SUDHL5 (cell line): ENCODE measurements around the gene ZBTB8B.

GRCh38 chr1:31830653-31831106, 14.9 kb upstream of the SPOCD1 start:
- PRO-cap, result no peak

GRCh38 chr1:31903786-31903998, 34.5 kb downstream of the PTP4A2 start:
- PRO-cap, result no peak

GRCh38 chr1:32008986-32009544, 4.6 kb upstream of the KHDRBS1 start:
- PRO-cap, result no peak

DNA sequence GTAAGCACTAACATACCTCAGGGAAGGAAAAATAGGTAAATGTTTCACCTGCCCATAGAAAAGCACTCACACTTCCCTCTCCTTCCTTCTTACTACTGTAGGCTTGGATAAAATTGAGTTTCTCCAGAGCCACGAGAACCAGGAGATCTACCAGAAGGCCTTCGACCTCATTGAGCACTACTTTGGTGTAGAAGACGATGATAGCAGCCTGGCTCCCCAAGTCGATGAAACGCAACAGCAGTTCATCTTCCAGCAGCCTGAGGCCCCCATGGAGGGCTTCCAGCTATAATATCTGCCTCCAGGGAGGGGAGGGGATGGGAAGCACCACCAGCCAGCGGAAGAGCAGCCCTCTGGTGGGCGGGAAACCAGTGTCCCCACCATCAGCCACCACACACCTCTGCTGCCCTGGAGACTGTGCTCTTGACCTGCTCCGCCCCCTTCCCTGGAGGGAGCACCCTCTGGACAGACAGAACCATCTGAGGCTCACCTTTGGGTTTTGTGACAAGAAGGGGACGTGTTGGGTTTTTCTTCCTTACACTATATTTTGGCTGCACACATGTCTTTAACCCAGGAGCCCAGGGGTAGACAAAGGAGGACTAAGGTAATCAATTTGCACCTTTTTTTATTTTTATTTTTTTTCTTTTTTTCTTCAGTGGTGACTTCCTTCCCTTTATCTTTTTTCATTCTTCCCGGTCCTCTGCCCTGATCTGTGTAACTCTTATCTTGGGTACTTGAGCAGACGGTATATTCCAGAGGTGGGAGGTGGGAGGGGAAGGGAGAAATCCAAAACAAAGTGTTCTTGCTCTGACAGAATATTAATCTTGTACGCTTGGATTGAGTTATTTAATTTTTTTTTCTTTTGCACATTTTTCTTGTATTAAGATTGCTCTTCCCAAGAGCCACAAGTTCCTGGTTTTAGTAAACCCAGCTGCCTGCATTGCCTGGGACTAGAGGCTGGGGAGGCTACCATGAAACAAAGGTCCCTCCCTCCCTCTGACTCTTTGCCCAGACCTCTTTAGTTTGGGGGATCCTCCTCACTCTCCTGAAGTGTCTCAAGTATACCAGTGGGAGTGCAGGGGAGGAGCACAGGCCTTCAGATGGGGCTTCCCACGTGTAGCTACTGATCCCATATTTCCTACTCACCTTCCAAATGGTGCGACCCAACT, 8.5 kb upstream of the TXLNA start:
- PRO-cap, result no peak

DNA sequence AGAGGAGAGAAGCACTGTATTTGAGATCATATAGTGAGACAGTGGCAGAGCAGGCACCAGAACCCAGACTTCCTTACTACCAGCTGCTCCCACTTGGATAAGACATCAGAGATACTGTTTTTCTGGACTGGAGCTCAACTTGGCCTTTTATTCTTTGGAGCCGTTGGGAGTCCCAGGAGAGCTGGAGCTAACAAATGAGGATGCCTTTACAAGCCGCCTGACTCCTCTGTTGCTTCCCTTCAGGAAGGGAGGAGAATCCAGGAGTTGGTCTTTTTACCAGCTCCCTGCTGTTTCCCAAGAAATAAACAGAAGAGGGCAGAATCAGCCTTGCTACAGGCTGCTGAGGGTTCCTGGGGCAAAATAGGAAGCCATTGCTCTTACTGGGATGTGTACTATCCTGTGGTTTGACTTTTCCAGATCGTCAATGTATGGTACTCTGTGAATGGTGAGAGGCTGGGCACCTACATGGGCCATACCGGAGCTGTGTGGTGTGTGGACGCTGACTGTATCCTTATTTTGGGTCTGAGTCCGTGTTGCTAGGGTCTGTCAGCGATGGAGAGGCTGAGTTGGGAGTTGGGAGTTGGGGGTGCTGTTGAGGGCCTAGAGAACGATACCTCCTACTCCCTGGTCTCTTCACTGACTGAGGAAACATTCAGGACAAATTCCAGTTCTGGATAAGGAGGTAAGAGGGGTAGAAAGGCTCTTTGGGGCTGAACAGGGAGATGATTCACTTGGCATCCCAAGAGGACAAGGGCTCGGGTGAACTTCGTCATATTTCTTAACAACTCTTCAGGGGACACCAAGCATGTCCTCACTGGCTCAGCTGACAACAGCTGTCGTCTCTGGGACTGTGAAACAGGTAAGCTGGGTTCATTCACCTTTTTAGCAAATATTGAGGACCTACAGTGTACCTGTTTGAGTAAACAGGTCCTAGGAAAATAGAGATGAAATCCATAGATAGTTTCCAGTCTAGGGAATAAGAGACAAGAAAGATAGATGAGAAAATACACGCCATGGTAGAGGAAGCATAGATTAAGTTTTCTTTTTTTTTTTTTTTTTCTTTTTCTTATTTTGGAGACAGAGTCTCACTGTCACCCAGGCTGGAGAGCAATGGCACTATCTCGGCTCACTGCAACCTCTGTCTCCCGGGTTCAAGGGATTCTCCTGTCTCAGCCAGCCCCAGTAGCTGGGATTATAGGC, 1.8 kb downstream of the EIF3I start:
- PRO-cap, result no peak

DNA sequence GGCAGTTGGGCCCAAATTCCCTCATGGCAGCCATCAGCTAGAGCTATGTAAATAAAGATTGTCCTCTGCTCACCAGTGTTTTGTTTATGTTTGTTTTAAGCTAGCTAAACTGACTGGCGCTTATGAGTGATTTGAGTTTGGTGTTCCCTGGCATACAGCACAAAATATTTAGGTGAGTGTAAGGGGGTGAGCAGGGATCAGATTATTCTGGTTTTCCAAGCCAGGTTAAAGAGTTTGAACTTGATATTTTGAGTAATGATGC, 18.2 kb downstream of the HDAC1 start:
- PRO-cap, result no peak

- PRO-cap, result no peak
Measured at GRCh38 chr1:32332026-32333057, 3.7 kb downstream of the MARCKSL1 start.

GRCh38 chr1:32338271-32339021, 2.4 kb upstream of the MARCKSL1 start:
- PRO-cap, result no peak

- PRO-cap, result no peak
Measured at GRCh38 chr1:32378878-32379741, 15.1 kb downstream of the BSDC1 start.

DNA sequence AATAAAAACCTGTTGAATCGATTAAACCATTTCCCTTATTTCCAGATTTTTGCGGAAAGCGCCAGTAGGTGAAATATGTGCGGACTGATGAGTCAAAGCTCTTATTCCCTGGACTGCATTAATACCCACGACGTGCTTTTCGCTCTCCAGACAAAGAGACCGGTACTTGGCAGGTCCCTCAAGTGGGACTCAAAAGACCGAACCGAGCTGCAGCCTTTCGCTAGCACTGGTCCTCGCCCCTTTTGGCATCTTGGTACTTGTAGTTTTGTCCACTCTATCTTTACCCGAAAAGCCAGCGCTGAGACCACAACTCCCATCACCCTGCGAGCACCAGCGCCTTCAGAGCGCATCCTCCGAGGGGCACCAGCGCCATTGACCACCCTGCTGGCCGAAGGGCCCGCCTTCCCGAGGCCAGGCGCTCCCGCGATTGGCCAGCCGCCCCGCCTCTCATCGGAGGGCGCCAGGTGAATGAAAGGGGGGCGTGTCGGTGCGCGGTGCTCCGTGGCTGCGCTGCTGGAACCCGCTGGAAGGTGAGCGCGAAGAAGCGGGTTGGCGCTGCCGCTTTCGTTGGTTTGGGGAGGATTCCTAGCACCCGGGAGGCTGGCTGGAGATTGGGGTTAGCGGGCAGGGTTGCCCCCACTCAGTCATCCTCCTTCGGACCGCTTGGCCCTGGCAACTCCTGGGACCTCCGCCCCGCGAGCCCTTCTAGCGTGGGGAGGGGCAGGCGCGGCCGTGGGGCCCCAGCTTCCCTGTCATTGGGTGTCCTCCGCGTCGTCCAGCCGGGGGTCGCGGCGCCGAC, at the start of gene ZBTB8B:
Gene ZBTB8B, plus strand, starts transcription at position 497 of the 799 bp plus-strand sequence.
- PRO-cap, result no peak

DNA sequence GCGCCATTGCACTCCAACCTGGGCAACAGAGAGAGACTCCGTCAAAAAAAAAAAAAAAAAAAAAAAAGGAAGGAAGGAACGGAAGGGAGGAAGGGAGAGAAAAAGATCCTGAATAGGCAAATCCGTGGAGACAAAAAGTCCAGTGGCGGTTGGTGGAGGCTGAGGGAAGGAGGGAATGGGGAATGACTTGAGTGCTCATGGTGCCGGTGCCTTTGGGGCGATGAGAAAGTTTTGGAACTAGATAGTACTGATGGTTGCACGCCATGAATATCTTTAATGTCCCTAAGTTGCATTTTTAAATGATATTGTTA, 35.1 kb downstream of the ZBTB8B start:
- PRO-cap, result no peak

DNA sequence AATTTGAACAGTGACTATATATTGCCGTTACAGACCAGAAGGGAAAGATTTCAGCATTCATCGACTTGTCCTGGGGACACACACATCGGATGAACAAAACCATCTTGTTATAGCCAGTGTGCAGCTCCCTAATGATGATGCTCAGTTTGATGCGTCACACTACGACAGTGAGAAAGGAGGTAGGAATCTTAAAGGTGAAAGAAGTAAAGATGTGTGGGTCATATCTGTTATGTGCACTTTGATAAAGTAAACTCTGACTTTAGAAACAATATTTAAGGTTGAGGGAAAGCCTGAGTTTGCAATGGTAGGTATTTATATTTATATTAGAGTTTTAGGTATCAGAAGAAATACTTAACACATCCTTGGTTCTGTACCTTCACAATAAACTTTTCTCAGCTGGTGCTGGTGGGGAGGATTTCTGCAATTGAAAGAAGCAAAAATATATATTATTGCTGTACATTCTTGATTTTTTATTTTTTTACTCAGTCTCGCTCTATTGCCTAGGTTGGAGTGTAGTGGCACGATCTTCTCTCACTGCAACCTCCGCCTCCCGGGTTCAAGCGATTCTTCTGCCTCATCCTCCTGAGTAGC, 6.5 kb downstream of the RBBP4 start:
- PRO-cap, result no peak

- PRO-cap, result no peak
Measured at GRCh38 chr1:32733526-32734294, 7.9 kb upstream of the KIAA1522 start.

DNA sequence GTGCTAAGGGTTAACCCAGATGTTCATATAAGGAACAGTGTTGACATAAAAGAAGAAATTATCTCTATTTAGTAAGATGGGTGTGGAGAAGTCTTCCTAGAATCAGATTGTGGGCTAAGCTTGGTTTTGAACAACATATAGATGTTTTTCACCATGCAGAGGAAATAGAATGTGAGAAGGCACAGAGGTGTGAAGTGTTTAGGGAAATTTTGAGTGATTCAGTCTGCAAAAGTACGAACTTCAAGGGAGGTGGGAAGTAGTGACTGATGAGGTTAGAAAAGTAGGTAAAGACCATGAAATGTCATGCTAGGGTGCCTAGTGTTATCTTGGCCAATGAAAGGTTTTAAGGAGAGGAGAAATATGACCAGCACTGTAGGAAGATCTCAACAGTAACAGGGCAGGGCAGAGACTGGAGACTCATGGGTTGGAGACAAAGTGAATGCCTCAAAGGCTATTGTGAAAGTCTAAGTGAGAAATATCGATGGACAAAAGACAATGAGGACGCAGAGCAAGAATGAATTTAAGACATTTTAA, 18.1 kb downstream of the YARS1 start:
- PRO-cap, result no peak

DNA sequence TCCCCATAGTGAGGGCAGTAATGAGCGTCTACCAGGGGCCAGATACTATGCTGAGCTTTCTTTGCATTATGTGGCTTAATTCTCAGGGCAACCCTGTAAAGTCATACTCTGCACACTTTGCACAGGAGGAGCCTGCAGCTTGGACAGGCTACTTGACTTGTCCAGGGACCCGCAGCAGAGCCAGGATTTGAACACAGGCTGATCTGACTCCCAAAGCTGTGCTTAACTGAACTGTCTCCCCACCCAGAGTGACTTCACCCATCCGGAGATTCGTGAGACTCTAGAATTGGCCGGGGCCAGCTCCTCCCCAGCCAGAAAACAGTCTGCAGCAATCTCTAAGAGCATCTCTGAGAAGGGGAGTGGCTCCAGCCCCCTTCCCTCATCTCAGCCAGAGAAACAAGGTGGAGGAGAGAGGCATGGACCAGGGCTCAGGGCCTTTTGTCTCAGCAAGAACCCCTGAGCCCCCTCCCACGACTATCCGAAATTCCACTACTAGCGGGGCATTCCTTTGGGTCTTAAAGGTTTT, 837 bp upstream of the FNDC5 start:
- PRO-cap, result no peak

GRCh38 chr1:32899927-32900387, 1.2 kb downstream of the TMEM54 start:
- PRO-cap, result no peak

DNA sequence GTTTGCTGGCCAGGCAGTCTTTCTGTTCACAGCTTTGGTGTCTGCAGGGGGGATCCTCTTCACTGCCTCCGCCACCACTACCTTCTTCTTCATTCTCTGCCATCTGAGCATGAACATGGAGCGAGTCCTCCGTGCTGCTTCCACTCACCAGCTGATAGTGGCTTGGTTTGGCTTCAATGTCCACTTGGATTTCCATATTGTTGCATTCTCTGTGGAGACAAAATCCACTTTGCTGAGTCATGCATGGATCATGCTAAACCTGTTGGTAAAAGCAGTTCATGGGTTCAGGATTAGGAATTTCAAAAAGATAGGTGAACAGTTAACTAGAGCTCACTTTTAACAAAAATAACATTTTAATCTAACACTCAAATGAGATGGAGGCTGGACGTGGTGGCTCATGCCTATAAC, 27.6 kb downstream of the RNF19B start:
- PRO-cap, result no peak

GRCh38 chr1:32963616-32964456, 773 bp downstream of the RNF19B start:
- PRO-cap, result bidirectional peak, plus-strand start at chr1:32964079, minus-strand start at chr1:32963816; bidirectional peak, plus-strand start at chr1:32964253, minus-strand start at chr1:32964243

DNA sequence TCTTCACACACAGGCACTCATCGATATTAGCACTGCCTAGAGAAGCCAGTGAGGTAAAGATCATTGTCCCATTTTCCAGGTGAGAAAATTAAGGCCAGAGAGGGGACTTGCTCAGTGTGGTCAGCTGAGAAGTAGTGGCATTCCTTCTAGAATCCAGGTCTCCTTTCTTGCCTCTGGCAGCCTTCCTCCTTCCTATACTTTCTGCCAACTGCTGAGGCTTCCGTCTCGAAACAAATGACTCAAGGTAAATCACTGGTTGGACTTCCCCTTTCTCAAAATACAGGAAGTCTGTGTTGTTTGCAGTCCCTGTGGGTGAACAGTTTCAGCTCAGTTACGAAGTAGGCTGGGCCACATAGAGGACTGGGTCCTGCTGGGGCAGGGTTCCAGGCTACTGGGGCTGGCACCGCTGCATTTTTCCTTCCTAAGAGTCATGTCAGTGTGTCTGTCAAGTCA, 16.5 kb upstream of the RNF19B start:
- PRO-cap, result bidirectional peak, plus-strand start at position 330 of the sequence, minus-strand start at position 193 of the sequence

- PRO-cap, result no peak
Measured at GRCh38 chr1:32991411-32991803, 26.8 kb upstream of the RNF19B start.